Right common carotid artery plus branches (tissue), 1 donor: ENCODE measurements around a stretch of chr10.

DNA sequence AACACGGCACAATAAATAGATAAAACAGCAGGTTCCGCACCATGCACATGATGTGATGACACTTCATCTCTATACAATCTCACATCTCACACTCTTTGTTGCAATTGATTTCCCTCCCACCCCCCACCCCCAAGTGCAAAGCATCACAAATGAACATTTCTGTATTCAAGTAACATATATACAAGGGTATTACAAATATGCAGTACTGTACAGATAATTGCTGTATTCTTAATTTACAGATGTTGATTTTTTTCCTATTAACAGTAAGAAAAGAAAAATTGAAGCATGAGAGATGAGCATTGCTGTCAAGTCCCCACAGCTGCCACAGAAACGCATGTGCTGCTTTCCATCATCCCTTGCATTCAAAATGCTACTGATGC lies 78.3 kb downstream of the EPC1 start:
- PRO-cap, result no peak

DNA sequence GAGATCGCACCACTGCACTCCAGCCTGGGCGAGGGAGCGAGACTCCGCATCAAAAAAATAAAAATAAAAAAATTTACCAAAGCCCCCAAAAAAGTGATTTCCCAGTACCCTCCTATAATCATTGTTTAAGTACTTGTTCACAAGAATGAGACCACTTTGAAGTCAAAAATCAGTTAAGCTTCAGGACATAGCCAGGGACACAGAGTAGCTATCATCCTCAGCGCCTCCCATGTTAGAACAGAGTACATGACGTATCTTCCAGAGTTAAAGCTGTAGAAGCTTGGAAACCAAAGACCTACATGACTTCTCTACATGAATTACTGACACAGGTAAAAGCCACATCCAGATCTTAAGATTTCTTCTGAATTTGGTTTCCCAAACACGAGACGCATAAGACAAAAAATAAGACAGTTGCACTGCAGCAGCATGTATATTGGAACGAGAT lies 10.0 kb upstream of the EPC1 start:
- PRO-cap, result no peak

DNA sequence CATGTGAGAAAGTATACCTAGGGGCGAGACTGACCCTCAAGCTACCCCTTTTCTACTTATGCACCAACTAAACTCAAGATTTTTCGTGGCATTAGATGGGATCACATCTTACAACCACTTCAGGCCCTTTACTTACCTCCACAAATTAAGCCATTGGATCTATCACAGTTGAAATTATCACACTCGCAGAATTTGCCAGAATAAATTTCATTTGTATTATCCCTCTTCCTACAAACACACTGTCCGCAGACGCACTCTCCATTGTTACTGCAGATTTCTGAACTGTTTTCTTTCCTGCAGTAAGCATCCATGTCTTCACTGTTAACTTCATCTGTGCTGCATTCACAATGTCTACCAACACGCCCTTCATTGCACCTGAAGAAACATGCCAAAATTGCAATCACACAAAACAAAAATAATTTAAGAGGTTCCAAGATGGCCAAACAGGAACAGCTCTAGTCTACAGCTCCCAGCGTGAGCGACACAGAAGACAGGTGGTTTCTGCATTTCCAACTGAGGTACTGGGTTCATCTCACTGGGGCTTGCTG lies 46.2 kb downstream of the ITGB1 start:
- PRO-cap, result no peak

DNA sequence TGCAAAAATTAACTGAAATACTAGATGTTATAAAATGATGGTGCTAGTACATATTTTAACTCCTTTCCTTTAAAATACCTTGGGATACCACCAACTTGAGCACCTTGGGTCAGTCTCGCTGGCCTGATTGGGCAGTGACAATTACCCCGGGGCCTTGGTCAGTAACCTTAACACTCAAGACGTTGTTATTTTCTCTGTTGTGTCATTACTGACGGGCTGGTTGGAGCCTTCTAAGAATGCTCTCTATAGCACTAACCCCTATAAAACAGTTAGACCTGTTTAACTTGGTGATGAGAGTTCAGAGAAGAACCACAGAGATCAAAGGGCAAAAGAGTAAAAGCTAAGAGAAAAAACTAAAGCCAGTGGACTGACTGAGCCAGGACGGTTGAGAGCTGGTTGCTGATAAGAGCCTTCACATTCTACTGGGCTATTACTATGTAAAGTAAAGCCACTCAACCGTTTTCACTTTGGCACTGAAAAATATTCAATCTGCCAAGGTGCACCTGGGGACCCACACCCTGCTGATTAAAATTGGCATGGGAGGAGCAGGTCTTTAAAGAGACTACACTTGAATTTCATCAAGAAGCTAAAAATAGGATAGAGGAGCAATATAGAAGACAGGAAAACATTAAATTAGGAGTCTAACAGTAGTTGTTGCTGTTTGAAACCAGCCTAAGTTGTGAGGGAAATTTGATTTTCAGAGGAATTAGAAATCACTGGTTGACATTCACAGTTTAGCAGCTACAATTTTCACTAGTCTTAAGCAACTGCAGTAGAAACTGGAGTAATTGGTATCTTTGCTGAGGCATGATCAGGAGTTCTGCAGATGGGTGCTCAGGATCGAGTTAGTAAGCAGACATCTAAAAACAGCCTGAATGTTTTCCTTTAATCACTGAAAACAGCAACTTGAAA lies 13.7 kb upstream of the ITGB1 start:
- PRO-cap, result no peak

DNA sequence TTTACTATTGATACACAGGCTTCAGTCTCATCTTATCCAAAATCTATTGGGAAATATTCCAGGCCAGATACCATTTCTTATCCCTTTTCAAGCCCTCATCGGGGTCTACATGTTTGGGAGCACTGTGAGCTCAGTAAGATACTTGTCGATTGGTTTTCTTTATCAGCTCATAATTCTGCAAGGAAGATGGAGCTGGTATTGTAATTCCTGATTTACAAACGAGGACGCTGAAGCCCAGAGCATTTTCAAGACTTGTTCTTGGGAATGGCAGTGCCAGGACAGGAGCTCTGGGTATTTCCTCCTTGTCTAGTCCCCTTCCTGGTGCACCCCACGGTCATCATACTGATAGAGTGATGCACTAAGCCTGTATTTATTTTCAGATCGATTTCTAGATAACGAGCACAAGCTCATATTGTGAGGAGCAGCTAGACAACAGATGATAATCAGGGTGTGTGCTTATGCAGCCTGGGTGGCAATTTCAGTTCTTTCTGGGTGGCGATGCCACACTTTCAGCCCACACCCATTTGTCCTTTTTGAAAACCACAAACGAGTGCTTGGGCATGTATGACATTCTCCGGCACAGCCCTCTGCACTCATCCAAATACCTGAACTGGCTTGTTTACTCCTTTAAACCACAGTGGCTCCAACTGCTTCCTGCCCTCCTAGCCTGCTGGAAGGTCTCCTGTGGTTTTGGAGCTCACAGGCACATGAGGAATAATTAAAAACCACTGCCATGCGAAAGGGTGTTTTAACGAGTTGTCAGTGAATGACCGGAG lies 52.0 kb upstream of the ITGB1 start:
- PRO-cap, result no peak

- PRO-cap, result no peak
Measured at GRCh38 chr10:33136098-33136820, 178.2 kb upstream of the ITGB1 start.

DNA sequence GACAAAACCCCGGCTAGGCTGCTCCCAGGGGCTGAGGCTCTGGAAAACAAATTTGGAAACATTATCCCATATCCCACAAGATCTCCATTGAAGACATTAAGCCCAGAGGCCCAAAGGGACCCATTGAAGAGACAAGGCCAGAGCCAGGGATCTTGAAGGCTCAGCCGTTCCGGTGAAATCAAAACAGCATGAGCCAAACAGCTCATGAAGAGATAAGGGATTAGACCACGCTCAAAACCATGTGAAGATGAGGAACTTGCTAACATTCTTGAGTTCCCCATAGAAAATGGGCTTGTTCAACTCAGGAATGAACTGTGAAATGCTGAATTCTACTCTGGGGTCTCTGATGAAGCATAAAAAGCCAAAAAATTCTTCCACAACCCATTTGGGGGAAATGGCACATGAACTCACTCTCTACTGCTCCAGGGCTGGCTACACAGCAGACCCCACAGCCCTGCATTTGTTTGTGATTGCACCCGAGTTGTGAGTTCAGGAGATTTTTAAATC lies 184.4 kb upstream of the ITGB1 start:
- PRO-cap, result no peak

- PRO-cap, result no peak
Measured at GRCh38 chr10:33249639-33249957, 84.9 kb downstream of the NRP1 start.

DNA sequence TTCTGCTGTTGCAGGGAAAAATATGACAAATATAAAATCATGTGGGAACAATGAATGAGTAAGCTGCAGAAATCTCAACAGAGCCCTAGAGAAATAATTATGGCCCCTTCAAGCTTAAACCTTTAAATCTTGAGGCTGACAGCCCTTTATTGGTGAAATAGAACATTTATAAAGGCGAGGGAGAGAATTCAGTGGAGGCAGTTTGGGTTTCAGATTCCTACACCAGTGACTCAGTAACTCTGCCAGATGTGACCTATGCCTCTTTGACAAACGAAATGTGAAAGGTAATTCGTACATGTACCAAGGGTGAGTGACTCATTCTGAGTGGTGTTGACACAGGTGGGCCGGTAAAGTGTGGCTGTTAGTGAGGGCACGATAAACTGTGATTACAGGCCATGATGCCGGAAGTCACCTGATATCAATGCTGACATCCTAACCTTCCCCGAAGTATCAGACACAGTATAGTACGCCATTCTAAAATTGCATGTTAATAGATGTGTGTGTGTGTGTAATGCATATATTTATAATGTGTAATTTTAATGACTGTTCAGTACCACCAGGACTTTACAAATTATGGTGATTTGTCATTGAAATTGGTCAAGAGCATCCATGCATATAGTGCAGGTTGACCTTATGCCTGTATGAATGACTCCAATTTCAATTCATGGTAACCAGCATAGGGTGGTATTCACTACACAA lies 70.2 kb downstream of the NRP1 start:
- PRO-cap, result no peak

DNA sequence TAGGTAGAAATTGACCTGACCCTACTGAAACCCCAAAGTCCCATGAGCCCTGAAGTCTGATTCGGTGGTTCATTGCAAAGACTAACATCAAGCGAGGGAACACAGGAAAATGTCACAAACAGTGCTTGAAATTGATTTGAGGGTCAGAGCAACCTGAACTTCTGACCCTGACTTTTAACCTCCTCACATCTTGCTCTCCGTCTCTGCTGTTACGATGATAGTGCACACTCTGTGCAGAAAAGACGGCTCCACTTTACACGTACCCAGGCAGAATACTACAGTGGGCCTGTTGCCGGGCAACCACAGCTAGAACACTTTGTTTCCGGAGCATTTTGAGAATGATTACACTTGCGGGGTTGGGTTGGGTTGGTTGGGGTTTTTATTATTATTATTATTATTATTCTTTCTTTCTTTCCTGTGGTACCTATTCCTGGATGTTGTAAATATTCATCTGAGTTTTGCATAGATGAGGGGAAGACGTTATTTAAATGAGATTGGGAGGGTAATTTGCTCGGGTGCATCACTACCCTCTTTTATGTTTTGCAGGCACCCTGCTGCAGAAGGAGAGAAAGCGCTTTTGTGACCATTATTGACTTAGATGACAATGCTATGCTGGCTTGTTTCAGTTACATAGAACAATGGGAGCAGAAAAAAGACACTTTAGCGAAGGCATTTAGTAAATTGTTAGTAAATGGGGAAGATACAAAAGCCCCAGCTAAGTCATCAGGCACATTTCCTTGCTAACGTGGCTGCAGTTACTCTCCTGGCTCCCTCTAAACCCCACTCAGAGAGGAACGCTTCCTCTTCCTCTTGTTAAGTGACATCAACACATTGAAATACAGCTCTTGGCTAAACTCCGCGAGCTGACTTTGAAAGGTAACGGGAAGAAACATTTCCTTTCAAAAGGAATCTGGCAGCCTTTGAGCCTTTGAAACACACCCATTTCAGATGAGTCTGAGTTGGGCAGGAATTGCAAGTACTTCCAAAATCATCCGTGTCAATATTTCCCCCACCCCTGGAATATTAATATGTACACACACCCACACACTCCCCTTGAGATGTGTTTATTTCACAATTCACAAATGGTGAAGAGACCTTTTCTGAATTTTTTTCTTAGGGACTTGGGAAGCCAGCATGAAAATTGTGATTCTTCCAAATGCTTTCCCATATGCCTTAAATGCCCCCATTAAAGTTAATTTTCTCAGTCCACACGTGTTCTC lies 438.4 kb upstream of the NRP1 start:
- PRO-cap, result no peak

GRCh38 chr10:34196149-34196486 lies 619.0 kb downstream of the PARD3 start:
- PRO-cap, result no peak

- PRO-cap, result no peak
Measured at GRCh38 chr10:34427085-34427539, 388.0 kb downstream of the PARD3 start.

- PRO-cap, result no peak
Measured at GRCh38 chr10:34710194-34710814, 104.8 kb downstream of the PARD3 start.

- PRO-cap, result bidirectional peak, plus-strand start at chr10:34740199, minus-strand start at chr10:34740009
Measured at GRCh38 chr10:34739847-34740427, 75.2 kb downstream of the PARD3 start.

DNA sequence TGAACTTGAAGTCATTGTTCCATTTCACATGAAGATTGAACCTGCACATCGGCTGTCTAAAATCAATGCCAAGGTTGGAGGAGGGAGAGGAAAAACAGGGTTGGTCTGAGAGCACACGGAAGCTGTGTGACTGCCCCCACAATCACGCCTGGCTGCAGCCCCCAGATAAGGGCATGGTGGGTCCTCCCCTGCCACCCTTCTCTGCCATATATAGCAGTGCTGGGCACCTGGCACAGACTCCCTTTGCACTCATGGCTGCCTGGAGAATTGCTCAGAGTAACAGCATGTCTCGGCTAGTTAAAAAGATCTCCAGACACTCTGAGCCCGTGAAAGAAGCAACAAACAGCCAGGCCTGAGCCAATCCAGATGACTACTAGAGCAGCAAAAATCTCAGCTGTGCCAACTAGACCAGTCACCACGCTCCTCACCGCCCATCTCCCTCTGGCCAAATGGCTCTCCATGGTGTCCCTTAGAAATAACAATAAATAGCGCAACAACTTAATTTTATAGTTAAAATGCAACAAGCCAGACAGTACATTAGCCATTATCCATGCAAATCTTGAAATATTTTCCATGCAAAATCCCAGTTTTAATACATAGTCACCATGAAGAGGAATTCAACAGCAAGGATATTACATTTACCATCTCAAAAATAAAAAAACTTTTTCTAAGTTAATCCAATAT lies 71.3 kb downstream of the PARD3 start:
- PRO-cap, result bidirectional peak, plus-strand start at position 411 of the sequence, minus-strand start at position 128 of the sequence

GRCh38 chr10:34750813-34751326 lies 64.2 kb downstream of the PARD3 start:
- PRO-cap, result no peak

DNA sequence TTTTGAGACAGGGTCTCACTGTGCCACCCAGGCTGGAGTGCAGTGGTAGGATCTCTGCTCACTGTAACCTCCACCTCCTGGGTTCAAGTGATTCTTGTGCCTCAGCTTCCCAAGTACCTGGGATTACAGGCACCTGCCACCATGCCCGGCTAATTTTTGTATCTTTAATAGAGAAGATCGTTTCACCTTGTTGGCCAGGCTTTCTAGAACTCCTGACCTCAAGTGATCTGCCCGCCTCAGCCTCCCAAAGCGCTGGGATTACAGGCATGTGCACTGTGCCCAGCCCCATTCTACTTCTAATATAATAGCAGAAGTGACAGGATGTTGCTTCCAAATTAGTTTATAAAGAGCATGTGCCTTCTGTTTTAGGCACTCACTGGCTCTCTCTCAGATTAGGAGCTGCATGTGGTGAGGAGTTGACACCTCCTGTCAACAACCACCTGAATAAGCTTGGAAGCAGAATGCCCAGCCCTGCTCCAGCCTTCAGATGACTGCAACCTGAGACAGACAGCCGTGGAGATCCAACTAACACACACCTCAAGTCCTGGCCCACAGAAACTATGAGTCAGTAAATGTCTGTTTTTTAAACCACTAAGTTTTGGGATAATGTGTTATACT lies 54.6 kb downstream of the PARD3 start:
- PRO-cap, result no peak

DNA sequence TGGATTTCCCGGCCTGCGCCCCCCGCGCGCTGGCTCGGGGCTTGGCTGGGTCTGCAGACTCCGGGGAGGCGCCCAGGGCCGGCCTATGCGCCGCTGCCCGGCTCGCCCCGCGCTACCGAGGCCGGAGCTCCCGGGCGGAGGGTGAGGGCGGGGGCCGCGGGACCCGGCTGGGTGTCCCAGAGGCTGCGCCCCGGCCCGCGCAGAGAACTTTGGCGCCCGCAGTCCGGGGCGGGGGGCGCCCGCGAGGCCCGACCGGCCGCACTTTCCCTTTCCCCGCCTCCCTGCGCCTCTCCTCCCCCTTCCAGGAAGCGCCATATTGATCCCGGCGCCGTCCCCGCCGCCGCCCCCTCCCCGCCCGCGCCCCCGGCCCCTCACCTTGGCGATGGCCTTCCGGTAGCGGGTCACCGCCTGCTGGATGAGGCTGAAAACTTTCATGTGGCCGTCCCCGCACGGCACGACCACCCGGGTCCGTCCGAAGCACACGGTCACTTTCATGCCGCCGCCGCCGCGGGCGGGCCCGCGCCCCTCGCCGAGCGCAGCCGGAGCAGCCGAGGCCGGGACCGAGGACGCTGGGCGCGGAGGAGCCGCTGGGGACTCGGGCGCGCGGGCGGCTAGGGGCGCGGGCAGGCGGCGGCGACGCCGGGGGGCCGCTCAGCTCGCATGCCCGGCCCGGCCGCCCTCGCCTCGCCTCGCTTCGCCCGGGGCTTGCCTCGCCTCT lies 436 bp downstream of the PARD3 start:
- PRO-cap, result bidirectional peak, plus-strand start at position 314 of the sequence, minus-strand start at position 279 of the sequence

DNA sequence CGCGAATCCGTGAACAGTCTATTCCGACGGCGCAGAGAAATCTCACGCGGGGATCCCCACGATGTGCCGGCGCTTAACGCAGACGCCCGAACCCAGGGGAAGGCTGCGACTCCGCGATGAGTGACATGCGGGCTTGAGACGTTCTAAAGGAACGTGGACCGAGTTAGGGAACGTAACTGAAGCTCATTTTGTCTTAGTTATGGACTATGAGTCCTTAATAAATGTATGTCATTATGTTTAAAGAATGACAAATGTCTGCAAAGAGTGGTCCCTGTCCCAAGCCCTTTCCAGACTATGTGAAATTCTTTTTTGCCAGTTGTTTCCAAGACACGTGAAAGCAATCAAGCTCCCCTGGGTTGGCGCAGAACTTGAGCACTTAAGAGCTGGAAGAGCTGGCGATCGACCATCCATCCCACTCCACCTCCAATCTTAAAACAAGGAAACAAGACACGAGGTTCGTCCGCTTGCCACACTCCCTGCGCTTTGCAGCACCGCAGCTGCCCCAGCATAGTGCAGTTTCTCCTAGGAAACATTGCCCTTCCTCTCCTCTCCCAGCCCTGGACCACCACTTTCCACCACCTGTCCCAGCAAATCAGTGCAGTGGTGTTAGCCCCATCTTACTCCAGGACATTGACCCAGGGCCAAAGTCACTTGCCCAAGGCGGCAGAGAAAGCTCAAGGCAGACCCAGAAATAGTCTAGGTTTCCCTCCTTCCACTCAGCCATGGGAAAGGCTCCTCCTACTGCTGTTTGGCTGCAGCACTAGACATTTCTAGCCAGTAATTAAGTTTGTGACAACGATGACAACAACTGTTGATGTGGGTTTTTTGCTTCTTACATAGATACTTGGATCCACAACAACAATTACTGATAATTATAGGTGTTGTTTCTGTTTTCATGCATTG lies 1.3 kb upstream of the PARD3 start:
- PRO-cap, result no peak

- PRO-cap, result no peak
Measured at GRCh38 chr10:34918746-34919242, 103.7 kb upstream of the PARD3 start.